ENCODE measurements around a stretch of chr1.

GRCh38 chr1:86703954-86704342 lies 428 bp upstream of the SH3GLB1 start:
- PRO-cap, result no peak
- RAMPAGE, long total RNA, 4 experiments, result no peak in any of the 4 experiments

GRCh38 chr1:86705046-86705940 lies 917 bp downstream of the SH3GLB1 start:
- PRO-cap, result no peak
- RAMPAGE, long total RNA, 4 experiments, result no peak in any of the 4 experiments

- PRO-cap, result no peak
- RAMPAGE, long total RNA, 4 experiments, result no peak in any of the 4 experiments
Observed at GRCh38 chr1:86757236-86757739, 52.9 kb downstream of the SH3GLB1 start.

DNA sequence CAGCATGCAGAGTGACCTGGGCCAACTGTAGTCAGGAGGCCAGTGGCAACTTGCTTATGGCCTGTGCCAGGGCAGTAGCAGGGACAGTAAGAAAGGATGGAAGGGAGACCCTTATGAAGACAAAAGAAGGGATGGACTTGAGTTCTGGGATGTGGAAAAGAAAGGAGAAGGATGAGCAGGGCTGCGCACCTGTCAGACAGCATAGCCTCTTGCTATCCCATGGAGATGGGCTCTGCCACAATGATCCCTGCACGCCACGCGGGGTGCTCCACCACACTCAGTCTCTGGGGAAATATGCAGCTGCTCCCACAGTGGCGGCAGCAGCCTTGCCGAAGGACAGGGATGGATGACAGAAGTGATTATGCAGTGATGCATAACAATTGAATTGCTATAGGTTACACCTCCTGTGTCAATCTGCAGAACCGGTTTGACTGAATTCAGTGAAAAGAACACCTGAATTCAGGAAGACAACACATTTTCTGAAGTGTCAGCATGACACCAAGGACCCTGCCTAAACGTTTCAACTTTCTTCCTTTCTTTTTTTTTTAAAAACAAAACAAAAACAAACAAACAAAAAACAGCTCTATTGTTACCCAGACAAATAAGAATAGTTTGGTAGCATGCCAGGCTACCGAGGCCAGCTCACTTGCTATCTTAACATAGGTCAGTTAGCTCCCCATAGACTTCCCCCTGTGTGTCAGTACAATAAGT lies 127.8 kb upstream of the LMO4 start:
- PRO-cap, result no peak
- RAMPAGE, long total RNA, 4 experiments, result no peak in any of the 4 experiments

DNA sequence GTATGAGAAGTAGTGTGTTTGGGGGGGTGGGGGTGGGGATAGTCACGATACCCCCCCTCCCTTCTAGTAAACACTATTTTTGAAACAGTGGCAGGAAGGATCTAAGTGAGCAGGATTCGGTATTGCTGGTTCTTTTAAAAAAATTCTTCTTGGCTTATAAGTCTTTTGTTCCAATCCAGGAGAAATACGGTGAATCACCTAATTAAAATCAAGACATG lies 805 bp downstream of the LMO4 start:
- PRO-cap, result no peak
- RAMPAGE, long total RNA, 4 experiments, result no peak in any of the 4 experiments

GRCh38 chr1:87329794-87330402 lies 1.2 kb downstream of the LMO4 start:
- PRO-cap, result no peak
- RAMPAGE, long total RNA, 4 experiments, result no peak in any of the 4 experiments

- PRO-cap, result no peak
- RAMPAGE, long total RNA, 4 experiments, result no peak in any of the 4 experiments
Observed at GRCh38 chr1:87346159-87346677, 17.5 kb downstream of the LMO4 start.

DNA sequence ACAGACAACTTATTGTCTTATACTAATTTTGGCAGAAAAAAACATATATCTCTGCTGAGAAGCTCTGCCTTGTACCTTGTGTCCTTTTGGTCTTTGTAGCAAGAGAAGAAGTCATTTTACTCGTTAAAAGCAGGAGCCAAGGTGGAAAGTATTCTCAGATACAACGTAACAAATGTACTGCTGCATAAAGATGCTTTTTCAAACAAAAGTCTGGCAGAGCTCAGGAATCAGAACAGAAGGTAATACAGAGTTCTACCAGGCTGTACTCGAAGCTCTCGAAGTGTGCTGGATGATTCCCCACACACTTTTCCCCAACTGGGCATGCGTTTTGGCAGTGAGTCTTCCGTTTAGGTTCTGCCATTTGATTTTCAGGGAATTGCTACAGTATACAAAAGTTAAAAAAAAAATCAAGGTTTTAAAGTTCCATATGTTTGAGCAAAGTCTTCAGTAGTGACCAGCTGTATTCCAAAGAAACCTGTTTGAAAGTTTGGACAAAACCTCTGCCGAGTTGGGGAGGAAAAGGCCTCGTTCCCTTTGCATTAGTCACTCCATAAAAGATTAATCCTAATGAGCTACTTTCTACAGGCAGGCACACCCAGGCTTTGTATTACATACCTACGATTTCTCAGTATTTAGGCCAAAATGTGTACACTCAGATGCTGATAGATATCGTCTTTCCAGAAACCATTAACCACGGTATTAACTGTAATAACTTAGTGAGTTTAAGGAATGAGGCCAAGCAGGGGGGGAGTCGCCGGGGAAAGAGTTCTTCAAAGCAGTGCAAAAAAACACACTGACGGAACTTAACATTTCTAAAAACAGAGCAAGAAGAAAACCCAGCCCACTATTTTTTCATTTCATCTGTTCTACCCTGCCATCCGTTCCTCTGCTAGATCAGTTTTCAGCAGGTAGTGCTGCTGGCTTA lies 477.1 kb downstream of the LMO4 start:
- PRO-cap, result no peak
- RAMPAGE, long total RNA, 4 experiments, result no peak in any of the 4 experiments

- PRO-cap, result no peak
- RAMPAGE, long total RNA, 4 experiments, result no peak in any of the 4 experiments
Observed at GRCh38 chr1:88327504-88328336, 356.4 kb upstream of the PKN2 start.

DNA sequence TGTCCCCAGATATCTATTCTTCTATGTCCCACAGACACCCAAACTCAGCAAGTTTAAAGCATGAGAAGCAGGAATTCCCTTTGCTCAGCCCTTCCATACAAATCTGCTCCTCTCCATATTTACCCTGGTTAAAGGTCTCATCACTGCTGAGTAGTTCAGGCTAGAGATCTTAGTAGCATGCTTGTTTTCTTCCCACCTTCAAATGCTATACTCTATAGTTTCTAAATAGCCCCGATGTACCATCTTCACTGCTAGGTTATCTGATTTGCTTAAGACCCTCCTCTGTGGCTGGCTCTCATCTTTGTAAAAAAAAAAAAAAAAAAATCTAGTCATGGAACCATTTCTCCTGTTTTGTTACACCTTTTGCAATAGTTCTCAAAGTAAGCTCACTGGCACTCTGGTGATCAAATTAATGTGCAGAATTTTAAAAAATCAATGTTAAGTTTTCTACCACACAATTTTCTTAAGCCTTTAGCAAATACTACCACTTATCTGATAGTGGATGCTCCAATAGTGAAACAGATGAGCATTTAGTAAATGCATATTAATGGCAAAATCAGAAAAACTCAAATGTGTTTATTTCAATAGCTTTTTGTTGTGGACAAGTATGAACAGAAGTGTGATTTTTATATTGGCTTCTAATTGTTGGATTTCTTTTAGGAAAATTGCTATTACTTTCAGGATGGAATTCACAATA lies 34.2 kb downstream of the KYAT3 start:
- PRO-cap, result no peak
- RAMPAGE, long total RNA, 4 experiments, result no peak in any of the 4 experiments

DNA sequence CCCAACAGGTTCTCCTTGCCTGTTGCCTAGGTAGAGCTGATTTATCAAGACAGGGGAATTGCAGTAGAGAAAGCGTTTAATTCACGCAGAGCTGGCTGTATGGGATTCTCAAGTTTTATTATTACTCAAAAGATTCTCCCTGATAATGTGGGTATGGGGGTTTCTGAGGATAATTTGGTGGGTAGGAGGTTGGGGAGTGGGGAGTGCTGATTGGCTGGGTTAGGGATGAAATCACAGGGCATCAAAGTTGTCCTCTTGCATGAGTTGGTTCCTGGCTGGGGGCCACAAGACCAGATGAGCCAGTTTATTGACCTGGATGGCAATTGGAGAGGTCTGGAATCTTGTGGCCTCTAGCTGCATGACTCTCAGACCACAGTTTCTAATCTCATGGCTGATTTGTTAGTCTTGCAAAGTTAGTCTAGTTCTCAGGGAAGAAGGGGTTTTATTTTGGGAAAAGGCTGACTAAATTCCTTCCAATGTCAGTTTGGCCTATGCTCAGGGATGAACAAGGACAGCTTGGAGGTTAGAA lies 3.2 kb upstream of the GBP1 start:
- PRO-cap, result no peak
- RAMPAGE, long total RNA, 4 experiments, result no peak in any of the 4 experiments

- PRO-cap, result no peak
- RAMPAGE, long total RNA, 4 experiments, result no peak in any of the 4 experiments
Observed at GRCh38 chr1:89129832-89130399, 4.0 kb upstream of the GBP2 start.

DNA sequence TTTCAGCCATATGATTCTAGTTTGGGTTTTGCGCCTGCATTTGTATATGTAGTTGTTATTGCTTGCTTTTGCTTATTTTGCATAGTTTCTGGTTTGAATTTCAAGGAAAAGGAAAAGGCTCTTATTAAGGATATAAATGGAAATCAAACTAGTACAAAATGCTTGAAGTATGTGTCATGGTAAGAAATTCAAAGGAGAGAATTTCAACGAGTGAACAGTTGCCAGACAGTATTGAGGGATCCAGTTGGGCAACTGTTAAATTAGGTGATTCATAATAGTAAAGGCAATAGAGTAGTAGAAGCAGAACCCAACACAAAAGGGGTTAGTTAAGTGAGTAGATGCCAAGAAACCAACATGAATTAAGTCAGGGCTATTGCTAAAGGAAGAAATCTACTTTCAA lies 1.1 kb downstream of the GBP5 start:
- PRO-cap, result no peak
- RAMPAGE, long total RNA, 4 experiments, result no peak in any of the 4 experiments

DNA sequence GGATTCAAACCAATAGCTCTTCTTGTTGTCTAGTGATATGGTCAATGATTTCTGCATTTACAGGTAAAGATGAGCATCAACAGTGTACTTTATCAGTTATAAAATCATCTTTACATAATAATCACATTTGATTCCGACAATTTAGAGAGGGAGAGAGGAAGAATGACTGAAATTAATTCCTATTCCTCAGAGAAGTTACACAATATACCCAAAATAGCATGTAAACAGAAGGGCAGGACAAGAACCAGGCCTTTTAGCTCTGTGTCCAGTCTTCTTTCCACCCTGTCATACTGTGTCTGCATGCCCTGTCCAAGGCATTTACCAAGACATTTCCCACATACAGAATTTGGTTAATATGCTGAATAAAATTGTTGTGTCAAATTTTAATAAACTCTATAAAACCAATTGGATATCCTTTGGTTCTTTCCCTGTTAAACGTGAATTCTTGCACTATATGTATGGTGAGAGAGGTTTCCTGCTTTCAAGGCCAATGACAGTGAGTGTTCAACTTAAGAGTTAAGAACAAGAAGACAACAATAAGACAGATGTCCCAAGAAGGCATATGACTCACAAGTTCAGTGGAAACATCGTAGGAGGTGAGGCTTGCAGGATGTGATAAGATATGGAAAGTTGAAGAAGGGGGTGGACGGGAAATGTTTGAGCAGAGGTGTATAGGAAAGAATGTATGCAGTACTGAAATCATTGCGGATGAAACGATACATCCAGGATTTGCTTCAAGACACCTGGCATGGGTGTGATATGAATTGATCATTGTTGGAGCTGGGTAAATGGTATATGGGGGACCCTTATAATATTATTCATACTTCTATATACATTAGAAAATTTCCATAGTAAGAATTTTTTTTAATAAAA lies 20.8 kb downstream of the LRRC8B start:
- PRO-cap, result no peak
- RAMPAGE, long total RNA, 4 experiments, result no peak in any of the 4 experiments

GRCh38 chr1:89548141-89548822 lies 23.7 kb downstream of the LRRC8B start:
- PRO-cap, result no peak
- RAMPAGE, long total RNA, 4 experiments, result no peak in any of the 4 experiments

GRCh38 chr1:89609620-89610627 lies 23.0 kb upstream of the LRRC8C start:
- PRO-cap, result no peak
- RAMPAGE, long total RNA, 4 experiments, result no peak in any of the 4 experiments

DNA sequence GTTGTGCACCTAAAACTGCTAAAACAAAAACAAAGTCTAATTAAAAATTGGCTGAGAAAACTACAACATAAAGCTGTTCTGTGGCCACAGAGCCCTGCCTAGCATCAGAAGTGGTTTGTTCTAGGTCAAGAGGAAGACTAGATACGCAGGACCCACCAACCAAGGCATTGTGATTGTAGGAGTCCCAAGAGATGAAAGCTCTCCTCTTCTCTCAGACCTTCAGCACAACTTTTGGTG lies 80.9 kb upstream of the LRRC8D start:
- PRO-cap, result no peak
- RAMPAGE, long total RNA, 4 experiments, result no peak in any of the 4 experiments

DNA sequence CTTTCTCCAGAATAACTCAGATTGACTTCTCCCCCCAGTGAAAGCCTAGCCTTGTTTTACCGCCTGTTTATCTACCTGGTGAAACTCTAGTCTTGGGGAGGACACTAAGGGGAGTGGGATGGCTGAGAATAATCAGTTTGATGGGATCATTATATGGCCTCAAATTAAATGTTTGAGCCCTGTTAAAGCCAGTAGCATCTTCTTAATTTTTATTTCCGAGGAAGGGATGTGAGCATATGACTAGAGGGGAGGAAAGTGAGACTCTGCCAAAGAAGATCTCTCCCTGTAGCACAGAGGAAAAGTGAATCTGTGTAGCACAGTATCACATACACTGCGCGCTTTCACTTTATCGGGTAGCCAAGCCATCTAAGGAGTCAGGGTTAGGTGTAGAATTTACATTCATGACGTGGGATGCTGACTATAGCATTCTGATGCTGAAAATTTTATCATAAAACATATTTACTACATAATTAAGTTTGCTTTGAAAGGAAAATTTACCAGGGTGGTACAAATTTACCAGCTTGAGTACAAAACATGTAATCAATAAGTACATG lies 24.0 kb downstream of the LRRC8D start:
- PRO-cap, result no peak
- RAMPAGE, long total RNA, 4 experiments, result no peak in any of the 4 experiments

DNA sequence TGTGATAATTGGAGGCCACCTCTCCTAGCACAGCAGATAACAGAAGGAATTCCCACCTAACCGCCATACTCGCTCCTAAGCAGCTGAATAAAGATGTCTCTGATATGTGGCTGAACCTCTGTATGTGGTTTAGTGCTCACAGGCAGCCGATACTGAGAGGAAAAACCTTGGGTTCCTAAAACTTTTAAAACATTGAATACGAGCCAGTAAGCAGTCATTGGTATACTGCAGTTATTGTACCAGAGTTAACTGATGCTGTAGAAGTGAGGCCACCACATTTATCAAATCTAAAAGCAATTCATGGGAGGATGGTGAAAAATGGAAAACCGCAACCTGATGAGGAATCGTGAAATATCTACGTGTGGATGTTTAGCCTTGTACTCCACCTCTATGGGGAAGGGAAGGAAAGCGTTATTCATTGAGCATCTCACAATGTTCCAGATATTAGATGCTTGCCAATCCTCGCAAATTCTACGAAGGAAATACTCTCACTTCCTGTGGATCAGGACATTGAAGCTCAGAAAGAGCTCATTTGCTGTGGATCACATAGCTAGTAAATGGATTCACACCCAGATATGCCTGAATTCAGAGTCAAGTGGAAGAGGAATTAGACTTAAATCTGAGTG lies 77.2 kb downstream of the LRRC8D start:
- PRO-cap, result no peak
- RAMPAGE, long total RNA, 4 experiments, result no peak in any of the 4 experiments

GRCh38 chr1:89995953-89996345 lies 1.0 kb downstream of the ZNF326 start:
- PRO-cap, result no peak
- RAMPAGE, long total RNA, 4 experiments, result no peak in any of the 4 experiments